Neural crest cell (in vitro differentiated cells): ENCODE data around the genes STX1B, PYCARD, ITGAD and RUSF1.

DNA sequence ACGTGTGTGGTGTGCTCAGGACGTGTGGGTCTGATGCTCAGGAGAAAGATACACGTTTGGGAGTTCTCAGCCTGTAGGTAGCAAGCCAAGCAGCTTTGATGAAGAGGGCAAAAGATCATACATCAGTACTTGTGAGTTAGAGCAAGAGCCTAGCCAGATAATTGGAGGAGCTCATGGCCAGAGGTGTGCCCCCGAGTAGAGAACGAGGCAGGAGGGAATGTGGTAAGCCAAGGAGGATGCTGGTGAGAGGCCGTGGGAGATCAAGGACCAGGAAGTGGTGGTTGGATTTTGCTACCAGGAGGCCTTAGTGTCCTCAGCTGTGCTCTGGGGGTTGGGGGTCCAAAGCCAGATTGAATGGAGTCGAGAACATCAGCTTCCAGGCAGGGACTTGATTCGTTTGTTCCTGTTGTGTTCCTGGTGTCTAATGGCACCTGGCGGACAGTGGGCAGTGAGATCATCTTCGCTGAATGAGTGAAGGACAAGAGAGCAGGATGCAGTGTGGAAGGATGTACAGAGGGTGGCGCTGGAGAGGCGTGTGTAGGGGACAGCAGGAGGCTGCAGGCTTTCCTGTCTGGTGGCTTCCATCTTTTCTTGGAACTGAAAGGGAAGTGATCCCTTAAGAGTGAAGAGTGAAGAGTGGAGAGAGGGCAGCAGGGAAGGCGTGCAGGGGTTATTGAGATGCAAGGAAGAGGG is 11.6 kb downstream of the FBXL19 start:
- PRO-cap, result no peak

GRCh38 chr16:30947783-30948902 is 725 bp upstream of the ORAI3 start:
- PRO-cap, result bidirectional peak, plus-strand start at chr16:30947904, minus-strand start at chr16:30947908; unidirectional peak, minus-strand start at chr16:30948225; unidirectional peak, plus-strand start at chr16:30948787

DNA sequence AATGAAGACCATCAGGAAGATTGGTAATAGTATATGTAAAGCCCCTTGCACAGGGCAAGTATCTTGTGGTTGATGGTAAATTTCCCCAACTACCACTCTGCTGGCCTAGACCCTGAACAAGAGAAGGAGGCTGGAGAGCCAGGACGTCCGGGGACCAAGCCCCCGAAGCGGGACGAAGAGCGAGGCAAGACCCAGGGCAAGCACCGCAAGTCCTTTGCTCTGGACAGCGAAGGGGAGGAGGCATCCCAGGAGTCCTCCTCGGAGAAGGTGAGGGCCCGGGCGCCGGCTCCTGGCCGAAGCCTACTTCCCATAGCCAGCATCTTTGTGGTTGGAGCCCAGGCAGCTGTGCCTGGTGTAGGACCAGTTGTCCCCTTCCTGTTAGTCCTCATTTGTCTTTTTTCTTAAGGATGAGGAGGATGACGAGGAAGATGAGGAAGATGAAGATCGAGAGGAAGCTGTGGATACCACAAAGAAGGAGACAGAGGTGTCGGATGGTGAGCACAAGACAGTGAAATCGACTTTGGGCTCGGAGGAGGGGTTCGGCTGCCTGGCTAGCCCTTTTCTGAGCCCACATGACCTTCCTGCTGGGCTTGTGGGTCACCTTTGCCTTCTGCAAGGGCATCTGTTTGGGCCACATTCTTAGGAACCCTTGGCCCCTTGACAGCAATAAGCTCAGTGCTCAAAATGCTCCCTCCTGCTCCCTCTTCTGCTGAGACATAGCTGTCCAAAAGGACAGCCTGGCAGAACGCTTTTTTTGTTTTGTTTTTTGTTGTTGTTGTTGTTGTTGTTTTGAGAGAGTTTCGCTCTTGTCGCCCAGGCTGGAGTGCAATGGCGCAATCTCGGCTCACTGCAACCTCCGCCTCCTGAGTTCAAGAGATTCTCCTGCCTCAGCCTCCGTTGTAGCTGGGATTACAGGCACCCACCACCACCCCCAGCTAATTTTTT is 11.9 kb downstream of the SETD1A start:
- PRO-cap, result no peak

- PRO-cap, result no peak
Measured at GRCh38 chr16:30998036-30998715, 12.3 kb downstream of the STX1B start.

- PRO-cap, result unidirectional peak, plus-strand start at chr16:31010422; bidirectional peak, plus-strand start at chr16:31010837, minus-strand start at chr16:31010638
Measured at GRCh38 chr16:31010174-31011251, at the start of gene STX1B. STX1B (minus strand) TSS chr16:31010638.

DNA sequence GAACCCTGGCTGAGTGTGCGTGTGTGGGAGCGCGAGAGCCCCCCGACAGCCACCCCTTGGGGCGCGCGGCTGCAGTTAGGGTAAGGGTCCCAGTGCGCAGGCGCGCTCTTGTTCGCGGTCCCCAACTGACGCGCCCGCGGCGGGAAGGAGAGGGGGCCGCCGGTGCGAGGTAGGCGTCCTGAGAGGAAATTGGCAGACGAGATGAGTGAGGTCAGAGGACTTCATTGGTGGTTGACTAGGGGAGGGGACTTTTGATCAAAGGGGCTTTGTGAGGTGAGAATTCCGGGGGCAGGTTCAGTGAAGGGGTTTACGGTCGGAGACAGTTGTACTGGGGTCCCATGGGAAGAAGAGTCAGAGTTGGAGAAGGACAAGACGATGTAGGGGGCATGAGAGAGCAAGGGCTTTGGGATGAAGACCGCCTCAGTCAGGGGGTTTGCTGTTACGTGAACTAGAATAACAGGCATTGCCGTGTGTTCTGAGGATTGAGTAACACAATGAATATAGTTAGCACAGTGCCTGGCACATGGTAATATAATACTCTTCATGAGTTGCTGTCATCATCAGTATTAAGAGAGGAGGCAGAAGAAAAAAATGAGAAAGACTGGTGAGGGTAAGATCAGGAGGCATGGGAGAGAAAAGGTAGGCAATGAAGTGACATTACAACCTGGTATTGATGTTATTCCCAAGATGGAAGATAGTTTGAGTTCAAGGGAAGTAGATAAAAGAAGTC is 495 bp downstream of the ZNF646 start:
- PRO-cap, result bidirectional peak, plus-strand start at position 297 of the sequence, minus-strand start at position 94 of the sequence

GRCh38 chr16:31090755-31091407 is 2.1 kb upstream of the PRSS53 start:
- PRO-cap, result no peak

GRCh38 chr16:31094025-31094293 is 638 bp downstream of the VKORC1 start:
- PRO-cap, result bidirectional peak, plus-strand start at chr16:31094401, minus-strand start at chr16:31094155

DNA sequence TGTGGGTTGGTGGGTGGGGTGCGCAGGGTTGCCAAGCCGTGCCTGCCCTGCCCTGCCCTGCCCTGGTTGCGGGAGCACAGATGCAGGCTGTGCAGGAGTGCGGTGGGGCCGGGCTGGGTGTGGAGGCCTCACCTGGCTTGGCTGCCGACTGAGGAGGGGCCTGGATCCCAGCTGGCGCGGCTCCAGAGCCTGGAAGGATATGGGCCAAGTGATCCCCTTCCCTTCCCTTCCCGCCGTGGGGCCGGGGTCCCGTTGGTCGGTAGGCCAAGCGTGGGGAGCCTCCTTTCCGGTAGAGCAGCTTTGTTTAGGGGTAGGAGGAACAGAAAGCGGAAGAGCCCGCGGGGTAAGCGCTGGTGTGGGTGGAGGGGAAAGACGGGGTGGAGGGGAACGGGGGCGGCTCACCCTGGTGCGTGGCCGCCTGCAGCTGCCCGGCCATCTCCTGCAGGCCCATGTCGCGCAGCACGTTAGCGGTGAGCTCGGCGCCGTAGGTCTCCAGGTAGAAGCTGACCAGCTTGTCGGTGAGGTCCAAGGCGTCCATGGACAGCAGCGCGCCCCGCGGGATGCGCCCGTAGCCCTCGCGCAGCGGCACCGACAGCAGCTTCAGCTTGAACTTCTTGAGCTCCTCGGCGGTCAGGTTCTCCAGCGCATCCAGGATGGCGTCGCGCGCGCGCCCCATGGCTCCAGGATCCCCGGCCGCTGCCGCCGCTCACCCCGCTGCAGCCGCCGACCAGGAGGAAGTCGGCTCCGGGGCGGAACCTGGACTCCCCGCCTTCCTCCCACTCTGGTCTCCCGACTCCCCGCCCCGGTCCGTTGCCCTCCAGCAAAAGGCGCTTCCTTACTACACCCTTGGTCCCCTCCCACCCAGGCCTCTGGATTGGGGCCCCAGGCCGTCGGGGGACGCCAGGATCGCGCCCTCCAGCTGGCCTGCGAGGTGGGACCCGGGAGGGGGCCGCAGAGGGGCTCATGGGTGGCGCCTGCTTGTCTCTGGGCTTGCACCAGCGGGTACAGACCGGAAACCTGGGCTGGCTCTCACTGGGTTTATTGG is at the start of gene PYCARD:
Gene PYCARD, minus strand, starts transcription at position 746 of the 1,045 bp plus-strand sequence.
- PRO-cap, result no peak

- PRO-cap, result no peak
Measured at GRCh38 chr16:31206610-31207087, 4.1 kb upstream of the PYCARD start.

- PRO-cap, result no peak
Measured at GRCh38 chr16:31331135-31331705, 23.8 kb upstream of the ITGAX start.

- PRO-cap, result no peak
Measured at GRCh38 chr16:31354156-31354861, 667 bp upstream of the ITGAX start.

GRCh38 chr16:31356475-31356811 is 1.5 kb downstream of the ITGAX start:
- PRO-cap, result no peak

DNA sequence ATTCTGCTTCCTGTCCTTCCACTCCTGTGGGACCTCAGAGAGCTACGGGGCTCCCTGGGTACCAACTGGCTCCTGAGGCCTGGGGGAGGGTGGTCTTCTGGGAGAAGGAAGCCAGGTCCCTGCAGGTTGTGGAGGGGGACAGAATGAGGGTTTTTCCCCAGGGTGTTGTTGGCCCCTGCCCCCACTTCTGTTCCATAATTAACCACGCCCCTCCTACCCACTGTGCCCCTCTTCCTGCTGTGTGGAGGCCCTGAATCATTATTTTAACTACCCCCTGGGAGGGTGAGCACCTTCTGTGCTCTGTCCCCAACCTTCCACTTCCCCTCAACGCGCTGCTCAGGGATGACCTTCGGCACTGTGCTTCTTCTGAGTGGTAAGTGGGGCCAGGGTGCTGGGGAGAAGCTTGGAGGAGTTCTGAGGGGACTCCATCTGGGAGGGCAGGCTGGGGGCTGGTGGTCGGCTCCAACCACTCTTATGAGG is at the start of gene ITGAD:
Gene ITGAD, plus strand, starts transcription at position 317 of the 480 bp plus-strand sequence.
- PRO-cap, result no peak

DNA sequence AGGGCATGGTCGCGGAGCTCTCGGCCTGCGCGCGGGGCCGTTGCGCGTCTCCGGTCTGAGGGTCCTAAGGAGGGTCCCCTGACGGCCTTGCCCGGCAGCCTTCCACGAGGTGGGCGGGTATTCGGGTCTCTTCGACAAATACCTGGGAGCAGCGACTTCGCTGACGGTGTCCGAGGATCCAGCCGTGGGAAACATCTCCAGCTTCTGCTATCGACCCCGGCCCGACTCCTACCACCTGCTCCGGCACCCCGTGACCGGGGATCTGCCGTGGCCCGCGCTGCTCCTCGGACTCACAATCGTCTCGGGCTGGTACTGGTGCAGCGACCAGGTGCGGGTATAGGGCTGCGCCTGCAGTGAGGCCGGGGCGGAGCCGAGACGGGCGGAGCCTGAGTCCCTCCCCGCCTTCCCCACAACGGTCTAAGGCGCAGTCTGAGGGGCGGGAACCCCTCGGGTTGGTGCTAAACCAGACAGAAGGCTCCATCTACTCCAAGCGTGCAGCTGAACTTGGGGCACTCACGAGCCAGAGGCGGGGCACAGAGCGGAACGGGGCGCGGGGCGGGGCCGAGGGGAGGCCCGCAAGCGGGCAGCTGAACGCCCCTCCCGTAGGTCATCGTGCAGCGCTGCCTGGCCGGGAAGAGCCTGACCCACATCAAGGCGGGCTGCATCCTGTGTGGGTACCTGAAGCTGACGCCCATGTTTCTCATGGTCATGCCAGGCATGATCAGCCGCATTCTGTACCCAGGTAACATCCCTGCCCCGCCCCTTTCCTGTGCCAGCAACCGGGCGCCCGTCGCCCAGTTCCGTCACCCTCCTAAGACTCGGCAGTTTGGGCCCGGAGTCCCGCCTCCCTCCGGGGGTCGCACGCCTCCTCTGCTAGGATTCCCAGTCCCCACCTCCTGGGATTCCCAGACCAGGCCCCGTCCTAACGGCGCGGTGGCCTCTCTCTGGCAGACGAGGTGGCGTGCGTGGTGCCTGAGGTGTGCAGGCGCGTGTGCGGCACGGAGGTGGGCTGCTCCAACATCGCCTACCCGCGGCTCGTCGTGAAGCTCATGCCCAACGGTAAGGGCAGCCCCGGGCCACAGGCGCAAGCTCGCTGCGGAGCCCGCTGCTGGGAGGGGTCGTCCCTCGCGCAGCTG is 4.9 kb downstream of the SLC5A2 start:
- PRO-cap, result no peak

- PRO-cap, result no peak
Measured at GRCh38 chr16:31489177-31489788, 6.4 kb downstream of the SLC5A2 start.

DNA sequence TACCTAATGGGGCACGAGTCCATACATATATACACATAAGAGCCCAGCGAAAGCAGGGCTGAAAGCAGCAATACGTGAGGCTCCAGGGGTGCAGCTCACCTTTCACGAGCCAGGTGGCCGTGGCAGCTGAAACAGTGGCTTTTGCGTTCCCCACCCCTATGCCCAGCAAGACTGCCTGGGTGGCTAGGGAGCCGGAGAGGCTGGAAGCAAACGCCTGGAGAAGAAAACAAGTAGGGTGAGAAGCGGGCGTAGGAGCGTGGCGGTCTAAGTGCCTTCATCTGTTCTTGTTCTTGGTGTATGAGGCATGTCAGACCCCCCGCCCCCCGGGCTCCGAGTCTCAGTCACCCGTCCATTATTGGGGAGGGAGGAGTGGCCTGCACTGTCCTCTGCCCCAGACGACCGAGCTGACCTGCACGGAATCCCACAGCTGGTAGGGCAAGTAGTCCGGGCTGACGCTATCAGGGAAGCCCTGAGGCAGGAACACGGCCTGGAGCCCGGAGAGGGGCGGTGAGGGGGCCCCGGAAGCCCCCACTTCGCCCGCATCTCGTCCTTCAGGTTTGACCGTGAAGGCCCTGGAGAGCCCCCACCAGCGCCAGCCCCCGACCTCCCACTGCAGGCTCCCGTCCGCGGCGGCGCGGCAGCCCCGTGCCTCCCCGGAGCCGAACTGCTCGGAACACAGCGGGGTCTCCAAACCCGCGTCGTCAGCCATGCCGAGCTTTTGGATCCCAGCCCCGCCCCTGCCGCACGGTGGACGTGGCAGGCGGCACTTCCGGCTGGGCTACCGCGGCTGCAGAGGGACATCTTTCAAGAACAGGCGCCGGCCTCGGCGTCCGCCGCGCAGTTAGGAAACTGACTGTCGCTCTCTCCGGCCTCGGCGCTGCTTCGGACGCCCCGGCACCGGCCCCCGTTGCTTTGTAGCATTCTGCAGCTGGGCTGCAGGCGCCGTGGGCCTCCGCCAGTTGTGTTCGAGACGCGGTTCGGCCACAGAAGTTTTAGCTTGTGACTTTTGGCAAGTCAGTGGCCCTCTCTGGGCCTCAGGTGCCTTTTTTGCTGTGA is at the start of gene RUSF1:
Gene RUSF1, minus strand, starts transcription at position 727 of the 1,056 bp plus-strand sequence.
- PRO-cap, result unidirectional peak, plus-strand start at position 379 of the sequence; bidirectional peak, plus-strand start at position 792 of the sequence, minus-strand start at position 666 of the sequence

DNA sequence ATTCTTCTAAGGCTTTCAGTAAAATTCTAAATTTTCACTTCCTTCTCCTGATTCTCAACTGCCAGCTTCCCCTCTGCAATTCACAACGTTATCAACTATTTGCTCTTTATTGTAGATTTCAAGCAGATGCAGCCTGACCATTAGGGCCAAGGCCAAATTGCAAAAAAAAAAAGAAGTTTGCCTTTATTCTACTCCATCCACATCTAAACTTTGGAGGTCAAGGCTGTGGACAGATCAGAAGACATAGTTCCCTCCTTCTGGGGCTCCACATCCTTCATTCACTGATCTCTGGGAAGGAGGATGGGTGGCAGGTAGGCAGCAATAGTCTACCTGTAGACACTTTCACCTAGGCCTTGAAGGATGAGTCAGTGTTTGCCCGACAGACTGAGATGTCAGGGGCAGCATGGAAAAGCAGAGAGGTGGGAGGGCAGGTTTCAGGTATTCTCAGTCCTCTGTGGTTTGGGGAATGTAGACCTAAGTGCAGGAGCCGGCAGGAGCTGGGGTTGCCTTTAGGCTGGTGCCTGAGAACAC is 11.4 kb upstream of the KRBOX5 start:
- PRO-cap, result no peak

- PRO-cap, result no peak
Measured at GRCh38 chr16:31708112-31708510, 4.9 kb upstream of the KRBOX5 start.

GRCh38 chr16:34160437-34160761 is 701.0 kb downstream of the TP53TG3F start:
- PRO-cap, result no peak